Peripheral blood mononuclear cell (primary cell): Measurements from ENCODE around the gene TBC1D7.

- PRO-cap, 8 experiments, result no peak in any of the 8 experiments
Observed at GRCh38 chr6:11650087-11650780, 112.7 kb downstream of the TMEM170B start.

GRCh38 chr6:11650781-11651113 is 113.2 kb downstream of the TMEM170B start:
- PRO-cap, 8 experiments, result no peak in any of the 8 experiments

- PRO-cap, 8 experiments, result no peak in any of the 8 experiments
Observed at GRCh38 chr6:11723122-11723716, 55.4 kb downstream of the ADTRP start.

GRCh38 chr6:11772320-11772788 is 6.2 kb downstream of the ADTRP start:
- PRO-cap, 8 experiments, result no peak in any of the 8 experiments

DNA sequence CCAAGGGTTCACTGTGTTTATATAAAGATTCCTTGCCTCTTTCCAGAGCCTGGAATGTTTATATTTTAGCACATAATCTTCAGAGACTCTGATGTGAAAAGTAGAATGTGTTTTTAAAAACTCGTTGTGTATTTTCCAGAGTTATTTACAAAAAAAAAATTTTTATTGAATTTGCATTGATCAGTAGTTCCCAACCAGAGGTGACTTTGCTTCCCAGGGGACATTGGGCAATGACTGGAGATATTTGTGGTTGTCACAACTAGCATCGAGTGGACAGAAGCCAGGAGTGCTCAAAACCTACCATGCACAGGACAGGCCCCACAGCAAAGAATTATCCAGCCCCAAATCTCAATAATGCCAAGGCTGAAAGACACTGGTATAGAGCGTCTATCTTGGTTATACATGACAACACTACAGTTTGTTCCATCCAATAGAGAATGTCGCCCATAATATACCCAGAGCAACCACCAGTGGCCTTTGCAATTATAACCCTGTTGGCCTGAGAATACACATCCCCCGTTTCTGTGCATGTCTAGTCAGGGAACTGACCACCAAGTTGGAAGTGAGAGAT is 75.8 kb upstream of the ADTRP start:
- PRO-cap, 8 experiments, result no peak in any of the 8 experiments

DNA sequence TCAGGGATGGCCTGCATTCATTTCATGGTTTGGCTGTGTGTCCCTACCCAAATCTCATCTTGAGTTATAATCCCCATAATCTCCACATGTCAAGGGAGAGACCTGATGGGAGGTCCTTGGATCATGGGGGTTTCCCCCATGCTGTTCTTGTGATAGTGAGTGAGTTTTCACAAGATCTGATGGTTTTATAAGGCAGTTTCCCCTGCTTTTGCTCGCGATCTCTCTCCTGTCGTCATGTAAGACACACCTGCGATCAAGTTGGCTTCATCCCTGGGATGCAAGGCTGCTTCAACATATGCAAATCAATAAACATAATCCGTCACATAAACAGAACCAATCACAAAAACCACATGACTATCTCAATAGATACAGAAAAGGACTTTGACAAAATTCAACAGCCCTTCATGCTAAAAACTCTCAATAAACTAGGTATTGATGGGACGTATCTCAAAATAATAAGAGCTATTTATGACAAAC is 102.8 kb upstream of the ADTRP start:
- PRO-cap, 8 experiments, result no peak in any of the 8 experiments

- PRO-cap, 8 experiments, result no peak in any of the 8 experiments
Observed at GRCh38 chr6:11921082-11921501, 91.0 kb upstream of the HIVEP1 start.

DNA sequence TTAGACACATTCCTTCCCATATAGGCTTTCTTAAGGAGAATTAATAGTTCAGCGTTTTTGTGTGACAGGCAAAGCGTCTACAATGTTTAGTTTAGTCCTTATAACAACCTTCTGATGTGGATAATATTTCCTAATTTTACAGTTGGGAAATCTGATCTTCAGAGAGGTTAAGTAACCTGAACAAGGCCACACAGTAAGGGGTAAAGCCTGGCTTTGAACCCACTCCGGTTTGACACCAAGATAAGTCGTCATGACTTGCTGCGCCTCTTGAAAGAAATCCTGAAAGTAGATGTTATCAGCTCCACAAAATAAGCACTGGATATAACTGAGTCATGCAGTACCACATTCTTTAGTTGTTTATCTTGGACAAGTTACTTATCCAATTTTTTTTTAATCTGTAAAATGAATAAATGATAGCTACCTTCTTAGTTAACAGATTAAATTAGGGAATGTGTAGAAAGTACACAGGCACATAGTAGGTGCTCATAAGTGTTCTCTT is 1.9 kb downstream of the HIVEP1 start:
- PRO-cap, 8 experiments, result no peak in any of the 8 experiments

- PRO-cap, 8 experiments, result peak in 8 of 8 experiments; most common plus-strand start chr6:12017503 (in 1); most common minus-strand start chr6:12017534 (in 7)
Observed at GRCh38 chr6:12017228-12017992, 5.3 kb downstream of the HIVEP1 start.

DNA sequence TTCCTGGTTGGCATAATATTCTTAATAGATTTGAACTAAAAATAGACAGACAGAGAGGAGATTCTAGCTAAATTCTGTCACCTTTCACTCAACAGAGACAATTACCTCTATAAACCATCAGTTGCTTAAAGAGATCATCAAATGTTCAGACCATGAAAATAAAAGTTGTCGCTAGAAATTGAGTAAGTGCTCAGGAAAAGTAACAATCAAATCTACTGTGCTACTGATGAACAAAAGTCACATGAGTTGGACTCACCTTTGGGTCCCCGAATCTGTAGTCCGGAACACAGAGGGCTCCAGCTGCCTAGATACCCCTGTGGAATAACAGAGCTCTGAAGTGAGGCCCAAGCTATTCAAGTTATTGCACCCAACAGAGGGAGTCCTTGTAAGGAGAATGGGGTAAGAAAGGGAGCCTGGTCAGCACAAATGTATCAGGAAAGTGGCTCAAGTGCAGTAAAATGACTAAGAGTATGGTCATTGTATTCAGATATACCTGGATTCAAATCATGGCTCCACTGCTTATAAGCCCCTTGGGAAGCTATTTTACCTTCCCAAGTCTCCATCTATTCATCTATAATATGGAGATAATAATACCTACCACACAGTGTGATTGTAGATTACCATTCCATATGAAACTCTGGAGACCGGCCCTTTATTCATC is 20.9 kb downstream of the EDN1 start:
- PRO-cap, 8 experiments, result no peak in any of the 8 experiments

GRCh38 chr6:12313724-12314514 is 23.8 kb downstream of the EDN1 start:
- PRO-cap, 8 experiments, result no peak in any of the 8 experiments

DNA sequence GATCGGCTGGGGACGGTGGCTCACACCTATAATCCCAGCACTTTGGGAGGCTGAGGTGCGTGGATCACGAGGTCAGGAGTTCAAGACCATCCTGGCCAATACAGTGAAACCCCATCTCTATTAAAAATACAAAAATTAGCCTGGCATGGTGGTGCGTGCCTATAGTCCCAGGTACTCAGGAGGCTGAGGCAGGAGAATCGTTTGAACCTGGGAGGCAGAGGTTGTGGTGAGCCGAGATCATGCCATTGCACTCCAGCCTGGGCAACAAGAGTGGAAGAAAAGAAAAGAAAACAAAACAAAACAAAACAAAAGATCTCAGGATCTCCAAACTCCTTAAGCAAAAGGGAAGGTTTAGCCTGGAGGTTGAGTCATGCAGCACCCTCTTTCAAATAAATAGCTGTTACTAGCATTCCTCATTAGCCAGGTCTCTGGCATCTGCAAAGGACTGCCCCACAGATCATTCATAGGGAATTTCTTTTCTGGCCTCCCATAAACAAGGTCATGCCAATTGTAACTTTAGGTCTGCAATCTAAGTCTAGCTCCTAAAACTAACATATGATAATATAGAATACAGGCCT is 37.1 kb downstream of the EDN1 start:
- PRO-cap, 8 experiments, result no peak in any of the 8 experiments

DNA sequence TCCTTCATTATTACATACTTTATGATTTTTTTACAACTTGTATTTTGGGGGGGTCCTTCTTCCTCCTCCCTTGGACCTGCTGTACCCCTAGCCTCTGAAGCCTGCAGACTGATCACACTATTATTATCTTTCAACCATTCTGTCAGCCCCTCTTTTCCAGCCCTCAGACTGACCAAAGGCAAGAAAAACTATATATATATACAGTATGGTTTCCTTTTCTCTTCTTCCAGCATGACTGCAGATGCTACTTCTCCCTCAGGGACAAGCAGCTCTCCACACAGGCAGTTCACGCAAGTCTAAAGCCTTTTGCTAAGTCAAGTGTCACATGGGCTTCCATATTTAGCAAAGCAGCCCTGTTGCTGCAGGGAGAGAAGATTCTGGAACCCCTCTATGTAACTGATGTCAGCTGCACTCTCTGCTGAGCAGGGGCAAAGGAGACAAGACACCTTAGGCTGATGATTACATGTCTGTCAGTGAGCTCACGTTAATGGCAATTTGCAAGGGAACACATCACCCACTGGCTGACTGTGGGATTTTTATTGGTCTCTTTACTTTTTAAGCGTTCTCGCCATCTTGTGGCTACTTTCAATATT is 177.0 kb downstream of the PHACTR1 start:
- PRO-cap, 8 experiments, result no peak in any of the 8 experiments

- PRO-cap, 8 experiments, result no peak in any of the 8 experiments
Observed at GRCh38 chr6:13259373-13259789, 69.0 kb downstream of the TBC1D7 start.

DNA sequence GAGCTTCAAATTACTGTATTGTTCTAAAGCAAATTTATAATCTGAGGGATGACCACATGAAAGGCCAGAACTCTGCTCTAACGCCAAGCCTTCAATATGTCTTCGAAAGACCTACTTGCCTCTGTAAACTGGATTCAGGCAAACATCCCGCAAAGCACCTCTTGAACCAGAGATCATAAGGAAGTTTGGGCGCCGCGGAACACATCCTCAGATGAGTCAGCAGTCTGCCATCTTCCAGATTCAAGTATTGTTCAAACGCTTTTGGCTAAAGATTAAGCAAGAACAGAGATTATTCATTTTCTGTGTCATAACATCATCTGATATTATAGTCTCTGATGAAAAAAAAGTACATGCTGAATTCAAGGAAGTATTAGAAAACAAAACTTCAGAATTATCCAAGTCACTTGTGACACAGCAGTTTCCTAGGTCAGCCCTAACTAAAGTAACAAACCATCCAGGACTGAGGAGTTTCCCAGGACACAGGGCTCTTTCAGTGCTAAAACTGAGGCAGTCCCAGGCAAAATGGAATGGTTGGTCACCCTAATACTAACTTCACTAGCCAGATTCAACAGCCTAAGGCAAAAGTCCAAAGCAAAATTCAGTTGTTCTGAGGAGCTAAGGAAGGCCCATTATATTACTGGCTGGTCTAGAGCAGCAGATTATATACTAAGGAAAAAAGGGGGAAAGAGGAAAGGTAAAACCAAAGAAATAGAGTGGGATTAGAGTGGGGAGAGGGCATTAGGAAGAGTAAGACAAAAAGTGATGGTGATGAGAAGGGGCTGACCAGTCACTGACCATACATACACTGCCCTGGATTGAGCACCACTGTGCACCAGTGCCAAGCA is 20.6 kb downstream of the TBC1D7 start:
- PRO-cap, 8 experiments, result no peak in any of the 8 experiments

GRCh38 chr6:13328023-13329082 is at the start of gene TBC1D7:
TBC1D7 (minus strand) TSS chr6:13328537.
- PRO-cap, 8 experiments, result peak in 8 of 8 experiments; most common plus-strand start chr6:13328636 (in 7); most common minus-strand start chr6:13328492 (in 6)

DNA sequence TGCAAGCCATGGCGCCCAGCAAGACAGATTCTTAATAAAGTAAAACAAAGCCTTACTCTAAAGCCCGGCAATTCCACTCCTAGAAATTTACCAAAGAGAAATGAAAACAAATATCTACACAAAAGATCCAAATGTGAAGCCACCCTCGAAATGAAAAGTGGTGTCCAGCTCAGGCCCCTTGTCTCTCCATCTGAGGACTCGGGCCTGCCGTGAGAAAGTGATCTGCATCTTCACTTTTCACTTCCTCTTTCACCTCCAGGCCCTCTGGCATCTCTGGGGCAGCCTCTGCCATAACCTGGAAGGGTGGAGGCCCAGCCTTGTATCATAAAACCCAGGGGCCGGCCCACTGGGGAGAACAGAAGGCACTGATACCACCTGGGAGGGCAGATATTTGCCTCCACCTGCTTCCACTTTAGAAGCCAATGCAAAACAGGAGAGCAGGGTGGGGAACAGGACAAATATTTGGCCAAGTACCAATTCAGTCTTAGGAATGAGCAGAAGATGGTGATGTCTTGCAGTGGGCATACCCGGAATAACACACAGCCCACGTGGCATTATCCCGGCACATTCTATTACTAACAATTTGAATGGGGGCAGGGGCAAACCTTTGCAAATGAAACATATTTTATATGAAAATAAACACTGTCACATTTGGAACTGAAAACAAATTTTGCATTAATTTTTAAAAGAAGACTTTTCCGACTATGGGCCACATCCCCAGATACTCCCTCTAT is 69.0 kb upstream of the TBC1D7 start:
- PRO-cap, 8 experiments, result peak in 6 of 8 experiments; most common minus-strand start position 192 of the sequence (in 6)

DNA sequence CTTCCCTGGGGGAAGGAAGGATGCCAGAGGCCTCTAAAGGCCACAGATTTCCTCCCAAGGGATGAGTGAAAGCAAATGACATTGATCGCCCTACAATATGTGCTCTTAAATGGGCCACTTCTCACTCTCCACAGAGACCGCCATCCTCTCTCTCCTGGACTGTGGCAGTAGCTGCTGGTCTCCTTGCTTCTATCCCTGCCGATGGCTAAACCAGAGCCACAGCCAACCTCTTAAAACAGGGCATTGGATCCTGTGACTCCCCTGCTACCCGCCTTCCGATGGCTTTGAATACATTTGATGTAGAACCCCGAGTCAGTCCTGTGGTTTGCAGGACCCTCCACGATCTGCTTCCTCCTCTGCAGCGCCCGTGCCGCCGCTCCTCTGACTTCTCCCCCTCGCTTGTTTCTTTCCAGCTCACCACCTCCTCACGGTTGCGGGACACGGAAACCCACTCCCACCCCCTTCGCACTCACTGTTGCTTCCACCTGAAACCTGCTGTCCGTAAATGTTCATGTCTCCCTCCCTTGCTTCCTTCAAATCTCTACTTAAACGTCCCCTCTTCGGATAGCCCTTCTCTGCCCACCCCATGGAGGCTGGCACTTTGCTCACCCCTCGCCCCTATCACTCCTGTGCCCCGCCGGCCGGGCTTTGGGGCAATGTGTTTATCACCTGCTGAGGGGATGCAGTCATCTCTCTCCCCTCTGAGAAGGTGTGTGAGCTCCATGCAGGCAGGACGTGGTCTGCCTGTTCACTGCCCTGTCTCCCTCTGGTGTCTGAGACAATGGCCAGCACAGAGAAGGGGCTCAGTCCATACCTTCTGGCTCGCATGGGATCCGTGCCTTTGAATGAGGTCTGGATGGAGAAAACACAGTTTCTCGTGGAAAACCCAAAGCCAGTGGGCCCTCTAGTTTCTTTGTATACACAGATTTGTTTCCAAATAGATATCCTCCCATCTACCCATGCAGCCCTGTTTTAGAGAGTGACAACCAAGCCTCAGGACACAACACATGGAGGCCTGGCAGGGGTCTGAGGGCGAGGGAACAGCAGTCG is 67.8 kb downstream of the GFOD1 start:
- PRO-cap, 8 experiments, result no peak in any of the 8 experiments

- PRO-cap, 8 experiments, result no peak in any of the 8 experiments
Observed at GRCh38 chr6:13422538-13423393, 64.6 kb downstream of the GFOD1 start.

DNA sequence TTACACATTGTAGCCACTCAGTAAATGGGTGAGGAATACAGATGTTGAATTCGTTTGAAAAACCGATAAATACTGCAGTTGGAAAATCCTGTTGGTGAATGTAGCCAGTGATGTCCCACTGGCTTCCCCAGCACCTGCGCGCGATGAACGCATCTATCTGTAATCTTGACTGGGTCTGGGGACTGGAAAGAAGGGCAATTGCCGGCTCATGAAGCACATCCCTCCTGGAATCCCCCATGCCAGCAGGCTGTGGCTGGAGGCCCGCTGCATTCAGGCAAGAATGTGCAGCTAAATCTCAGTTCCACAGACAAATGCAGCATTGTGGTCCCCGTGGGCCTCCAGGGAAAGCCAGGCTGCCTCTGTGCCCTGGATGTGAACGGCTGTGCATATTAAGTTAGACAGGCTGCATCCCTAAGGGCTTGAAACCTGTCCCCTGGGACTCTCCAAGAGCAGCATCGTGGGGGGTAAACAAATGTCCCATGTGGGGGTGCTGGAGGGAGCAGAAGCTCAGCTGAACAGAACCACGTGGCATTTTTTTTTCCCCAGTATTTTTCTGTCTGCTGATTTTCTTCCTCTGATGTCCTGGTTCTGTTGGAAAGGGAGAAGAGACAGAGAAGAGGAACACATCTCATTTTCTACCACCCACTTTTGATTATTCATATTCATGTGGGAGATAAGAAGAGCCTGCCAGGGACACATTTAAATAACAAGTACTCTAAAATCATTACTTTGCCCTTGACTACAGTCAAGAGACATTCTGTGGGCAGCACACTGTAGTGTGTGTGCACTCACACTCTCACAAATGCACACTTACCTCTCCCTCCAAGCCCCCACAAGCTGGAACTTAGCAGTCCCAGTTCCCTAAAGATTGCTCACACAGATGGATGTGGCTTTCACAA is 17.1 kb downstream of the GFOD1 start:
- PRO-cap, 8 experiments, result no peak in any of the 8 experiments